ENCODE data around the gene PARD3.

DNA sequence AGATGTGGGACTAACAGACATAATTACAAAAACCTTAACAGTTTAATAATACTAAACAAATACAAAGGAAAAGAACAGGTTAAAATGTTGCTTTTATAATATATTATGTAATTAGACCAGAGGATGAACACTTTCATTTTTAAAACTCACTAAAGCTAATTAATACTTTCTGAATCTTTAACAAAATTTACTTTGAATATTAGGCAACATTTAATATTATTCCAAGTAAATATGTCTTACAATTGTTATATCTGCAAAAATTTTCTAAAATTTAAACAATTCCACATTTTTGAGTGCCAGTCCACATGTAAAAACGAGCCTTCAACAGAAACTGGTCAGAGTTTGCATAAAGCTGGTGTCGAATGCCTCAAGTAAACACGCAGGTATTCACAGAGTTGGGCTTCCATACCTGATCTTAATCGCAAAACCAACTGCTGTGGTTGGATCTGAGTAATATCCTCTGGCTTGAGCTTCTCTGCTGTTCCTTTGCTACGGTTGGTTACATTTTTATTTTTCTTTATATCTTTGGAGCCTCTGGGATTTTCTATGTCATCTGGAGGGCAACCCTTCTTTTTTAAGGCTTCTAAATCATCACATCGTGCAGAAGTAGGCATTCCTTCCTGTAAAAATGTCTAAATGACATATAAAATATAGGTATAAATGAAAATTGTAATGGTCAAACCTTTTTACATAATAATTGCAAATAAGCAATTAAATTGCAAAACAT is 28.5 kb downstream of the ITGB1 start:
- PRO-cap: no peak

GRCh38 chr10:32937800-32938460 is 20.1 kb downstream of the ITGB1 start:
- PRO-cap: no peak

DNA sequence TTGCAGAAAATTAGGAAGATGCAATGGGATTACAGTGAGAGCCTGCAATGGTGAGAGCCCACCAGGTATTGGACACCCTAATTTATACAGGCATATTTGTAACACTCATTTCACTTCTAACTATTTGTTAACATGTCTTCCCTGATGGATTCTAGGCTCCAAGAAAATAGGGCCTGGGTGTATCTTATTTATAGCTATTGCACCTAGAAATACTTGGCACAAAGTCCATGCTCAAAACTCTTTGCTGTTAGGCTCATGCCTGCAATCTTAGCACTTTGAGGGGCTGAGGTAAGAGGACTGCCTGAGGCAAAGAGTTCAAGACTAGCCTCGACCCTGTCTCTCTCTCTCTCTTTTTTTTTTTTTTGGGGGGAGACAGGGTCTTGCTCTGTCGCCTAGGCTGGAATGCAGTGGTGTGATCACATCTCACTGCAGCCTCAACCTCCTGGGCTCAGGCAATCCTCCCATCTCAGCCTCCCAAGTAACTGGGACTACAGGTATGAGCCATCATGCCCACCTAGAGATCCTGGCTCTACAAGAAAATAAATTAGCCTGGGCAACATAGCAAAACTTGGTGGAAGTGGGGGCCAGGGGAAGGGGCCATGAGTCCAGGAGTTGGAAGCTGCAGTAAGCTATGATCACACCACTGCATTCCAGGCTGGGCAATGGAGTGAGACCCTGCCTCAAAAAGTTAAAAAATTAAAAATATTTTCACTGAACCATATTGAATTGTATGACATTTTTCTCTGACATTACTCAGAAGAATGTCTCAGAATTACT is 15.5 kb downstream of the ITGB1 start:
- PRO-cap: no peak

- PRO-cap: no peak
These were observed 1.8 kb downstream of the ITGB1 start for GRCh38 chr10:32956057-32956740.

DNA sequence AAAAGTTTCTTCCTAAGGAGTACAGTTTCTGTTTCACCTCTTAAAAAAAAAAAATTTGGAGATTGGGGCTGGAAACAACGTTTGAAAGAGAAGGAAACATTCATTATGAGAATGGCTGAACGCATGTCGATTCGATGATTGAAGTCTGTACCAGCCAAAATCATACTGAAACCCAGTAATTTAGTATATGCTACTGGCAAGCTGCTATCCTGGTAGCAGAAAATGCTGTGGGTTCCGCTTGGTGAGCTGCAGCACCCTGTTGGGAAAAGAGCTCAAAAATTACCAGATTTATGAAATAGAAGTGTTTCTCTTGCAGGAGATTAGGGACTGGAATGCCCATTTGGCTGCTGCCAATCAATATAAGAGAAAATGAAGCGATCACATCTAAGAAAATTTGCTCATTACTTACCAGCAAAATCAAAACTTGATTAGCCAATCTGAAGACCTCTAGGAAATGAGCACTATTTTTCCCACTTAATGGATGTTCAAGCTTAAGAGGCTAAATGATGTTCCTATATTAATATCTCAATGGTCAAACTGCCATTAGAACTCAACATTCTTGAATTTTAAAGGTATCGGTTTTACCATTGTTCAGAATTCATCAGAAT is 1.1 kb upstream of the ITGB1 start:
- PRO-cap: no peak

DNA sequence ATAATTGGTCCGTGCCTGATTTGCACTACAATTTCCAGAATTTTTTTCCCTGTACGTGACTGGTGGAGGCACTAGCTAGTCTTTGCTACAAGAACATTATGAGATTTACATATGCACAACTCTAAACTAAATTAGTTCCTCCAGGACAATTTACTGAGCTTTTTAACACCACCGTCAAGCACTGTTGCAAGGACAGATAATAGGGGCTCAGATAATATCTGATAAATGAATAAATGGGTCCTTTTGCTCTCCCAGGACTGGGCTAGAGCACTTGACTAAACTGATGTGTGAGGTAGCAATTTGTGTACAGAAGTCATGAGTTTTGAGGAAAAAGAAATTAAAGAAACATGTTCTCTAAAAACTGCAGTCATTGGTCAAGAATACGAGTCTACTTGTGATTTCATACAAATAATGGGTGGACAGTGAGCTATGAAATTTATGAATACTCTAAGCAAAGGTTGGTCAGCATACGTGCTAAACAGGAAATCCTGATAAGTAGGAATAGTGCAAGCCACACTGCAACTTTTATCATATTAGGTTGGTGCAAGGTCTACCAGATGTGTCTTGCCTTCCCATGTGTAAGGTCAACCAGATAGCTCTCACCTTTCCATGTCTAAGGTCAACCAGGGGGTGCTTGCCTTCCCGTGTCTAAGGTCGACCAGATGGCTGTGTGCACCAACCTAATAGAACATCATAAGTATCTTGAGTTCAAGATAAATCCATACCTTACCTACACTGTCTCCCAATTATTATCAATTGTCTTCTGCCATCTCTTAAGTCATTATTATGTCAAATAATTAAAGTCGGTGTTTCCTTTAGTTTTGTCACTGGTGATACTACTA is 1.9 kb upstream of the ITGB1 start:
- PRO-cap: no peak

GRCh38 chr10:32970892-32971382 is 12.9 kb upstream of the ITGB1 start:
- PRO-cap: no peak

DNA sequence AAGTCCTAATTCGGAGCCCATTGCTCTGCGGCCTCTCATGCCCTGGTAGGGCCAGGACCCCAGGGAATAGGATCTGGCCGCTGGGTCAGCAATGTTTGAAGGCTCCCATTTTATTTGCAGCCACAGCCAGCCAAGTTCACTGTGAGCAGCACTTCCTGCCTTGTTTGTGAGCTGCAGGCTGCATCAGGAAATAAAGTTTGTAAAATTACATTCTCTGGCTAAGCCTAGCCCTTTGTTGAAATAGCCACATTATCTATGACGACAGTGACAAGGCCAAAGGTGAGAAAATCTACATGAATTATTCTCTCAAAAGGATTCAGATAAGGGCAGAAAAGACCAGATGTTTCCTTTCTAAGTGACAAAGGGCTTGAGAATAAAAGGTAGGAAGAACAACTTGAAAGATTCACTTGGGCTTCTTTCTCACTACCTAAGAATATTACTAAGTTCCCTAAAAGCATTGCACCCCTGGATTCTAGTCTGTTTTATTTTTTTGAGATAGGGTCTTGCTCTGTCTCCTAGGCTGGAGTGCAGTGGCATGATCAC is 23.8 kb upstream of the ITGB1 start:
- PRO-cap: no peak

GRCh38 chr10:33005079-33006292 is 47.5 kb upstream of the ITGB1 start:
- PRO-cap: no peak

- PRO-cap: no peak
These were observed 148.3 kb downstream of the NRP1 start for GRCh38 chr10:33185998-33186652.

DNA sequence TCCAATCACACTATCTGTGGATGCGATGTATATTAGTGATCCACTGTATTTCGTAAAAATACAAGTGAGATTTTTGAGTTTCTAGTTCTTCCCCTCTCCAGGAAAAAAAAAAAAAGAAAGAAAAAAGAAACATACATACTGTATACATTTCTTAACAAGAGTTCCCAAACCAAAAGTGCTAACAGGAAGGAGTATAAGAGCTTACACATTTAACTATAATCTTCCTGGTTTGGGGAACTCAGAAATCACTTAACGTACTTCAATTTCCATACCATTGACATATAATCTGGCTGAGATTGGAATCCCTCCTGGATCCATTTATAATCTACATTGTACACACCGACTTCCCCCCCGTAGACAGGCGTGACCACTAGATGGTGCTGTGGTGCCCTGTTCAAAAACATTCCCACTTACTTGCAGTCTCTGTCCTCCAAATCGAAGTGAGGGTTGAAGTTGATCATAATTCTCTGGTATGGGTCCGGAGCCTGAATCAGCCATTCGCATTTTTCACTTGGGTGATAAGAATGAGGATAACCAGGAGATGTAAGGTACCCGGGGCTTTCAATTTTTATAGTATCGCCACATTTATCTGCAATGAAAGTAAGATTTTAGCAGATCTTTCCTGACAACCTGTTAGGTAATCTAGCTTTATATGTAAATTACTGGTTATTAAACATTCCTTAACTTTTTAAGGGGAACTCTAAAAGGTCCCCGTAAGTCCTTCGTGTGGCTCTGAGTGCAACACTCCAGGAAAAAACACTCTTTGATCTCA is 4.0 kb downstream of the NRP1 start:
- PRO-cap: no peak

- PRO-cap: no peak
These were observed 2.2 kb downstream of the NRP1 start for GRCh38 chr10:33332066-33332848.

DNA sequence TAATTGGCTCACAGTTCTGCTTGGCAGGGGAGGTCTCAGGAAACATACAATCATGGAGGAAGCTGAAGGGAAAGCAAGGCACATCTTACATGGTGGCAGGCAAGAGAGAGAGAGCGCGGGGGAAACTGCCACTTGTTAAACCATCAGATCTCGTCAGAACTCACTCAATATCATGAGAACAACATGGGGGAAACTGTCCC is 344.2 kb upstream of the NRP1 start:
- PRO-cap: no peak

GRCh38 chr10:34470385-34470589 is 344.8 kb downstream of the PARD3 start:
- PRO-cap: no peak

DNA sequence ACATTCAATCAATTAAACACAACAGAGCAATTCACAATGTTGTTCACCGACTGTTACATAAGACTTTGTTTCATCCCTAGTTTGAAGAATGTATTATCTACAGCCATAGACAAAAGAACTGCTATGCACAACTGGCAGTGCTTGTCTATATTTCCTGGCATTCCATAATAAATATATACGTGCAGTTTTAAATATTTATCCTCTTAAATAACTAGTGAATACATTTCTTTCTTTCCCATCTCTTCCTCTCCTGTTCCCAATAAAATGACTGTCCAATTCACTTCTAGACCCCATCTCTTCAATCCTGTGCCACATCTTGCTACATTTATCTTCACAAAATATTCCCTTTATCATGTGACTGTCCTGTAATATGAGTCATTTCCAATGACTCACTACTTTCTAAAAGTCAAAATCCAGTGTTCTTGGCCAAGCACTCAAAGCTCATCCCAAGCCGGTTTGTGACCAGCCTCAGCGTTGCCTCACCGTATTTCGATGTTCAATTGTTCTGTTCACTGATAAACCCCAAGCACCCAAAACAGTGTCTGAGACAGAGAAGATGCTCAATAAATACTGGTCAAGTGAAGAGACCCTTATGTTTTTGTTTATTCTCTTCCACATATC is 104.8 kb downstream of the PARD3 start:
- PRO-cap: no peak

GRCh38 chr10:34801023-34801445 is 14.1 kb downstream of the PARD3 start:
- PRO-cap: no peak

DNA sequence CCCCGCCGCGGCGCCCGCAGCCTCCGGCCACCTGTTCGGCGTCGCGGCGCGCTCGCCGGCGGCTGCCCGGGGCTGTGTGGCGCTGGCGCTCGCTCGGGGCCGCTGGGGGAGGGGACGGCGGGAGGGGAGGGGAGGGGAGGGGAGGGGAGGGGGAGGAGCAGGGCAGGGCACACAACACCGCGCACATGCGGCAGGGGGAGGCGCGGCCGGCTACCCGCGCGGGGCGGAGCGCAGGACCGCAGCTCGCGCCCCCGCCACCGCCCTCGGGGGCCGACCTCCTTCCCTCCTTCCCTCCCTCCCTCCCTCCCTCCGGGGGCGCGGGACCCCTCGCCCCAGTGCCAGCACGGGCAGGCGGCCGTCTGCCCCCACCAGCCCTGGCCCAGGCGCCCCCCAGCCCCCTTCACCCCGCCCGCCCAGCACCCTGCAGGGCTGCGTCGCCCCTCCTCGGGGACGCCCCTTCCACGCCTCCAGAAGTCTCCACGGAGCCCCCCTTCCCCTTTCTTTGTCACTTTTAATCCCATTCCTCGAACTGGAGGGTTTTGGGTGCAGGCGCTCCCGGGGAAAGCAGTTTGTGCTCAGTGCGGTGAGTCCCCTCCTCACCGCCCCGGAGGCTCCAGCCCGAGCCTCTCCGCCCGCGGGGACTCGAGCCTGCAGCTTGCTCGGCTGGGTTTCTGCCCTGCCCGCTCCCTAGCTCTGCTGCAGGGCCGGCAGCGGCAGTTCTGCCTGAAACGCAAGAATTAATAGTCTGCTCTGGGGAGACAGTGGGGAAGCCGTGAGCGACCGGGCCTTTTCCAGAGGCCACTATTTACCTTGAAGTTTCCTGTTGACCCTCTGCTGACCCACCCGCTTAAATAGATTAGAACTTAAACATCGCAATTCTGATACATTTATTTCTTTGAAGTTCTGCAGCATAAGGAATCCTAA is at the start of gene PARD3:
PARD3 (minus strand) TSS at position 78 of the 924 bp plus-strand sequence.
- PRO-cap: no peak

DNA sequence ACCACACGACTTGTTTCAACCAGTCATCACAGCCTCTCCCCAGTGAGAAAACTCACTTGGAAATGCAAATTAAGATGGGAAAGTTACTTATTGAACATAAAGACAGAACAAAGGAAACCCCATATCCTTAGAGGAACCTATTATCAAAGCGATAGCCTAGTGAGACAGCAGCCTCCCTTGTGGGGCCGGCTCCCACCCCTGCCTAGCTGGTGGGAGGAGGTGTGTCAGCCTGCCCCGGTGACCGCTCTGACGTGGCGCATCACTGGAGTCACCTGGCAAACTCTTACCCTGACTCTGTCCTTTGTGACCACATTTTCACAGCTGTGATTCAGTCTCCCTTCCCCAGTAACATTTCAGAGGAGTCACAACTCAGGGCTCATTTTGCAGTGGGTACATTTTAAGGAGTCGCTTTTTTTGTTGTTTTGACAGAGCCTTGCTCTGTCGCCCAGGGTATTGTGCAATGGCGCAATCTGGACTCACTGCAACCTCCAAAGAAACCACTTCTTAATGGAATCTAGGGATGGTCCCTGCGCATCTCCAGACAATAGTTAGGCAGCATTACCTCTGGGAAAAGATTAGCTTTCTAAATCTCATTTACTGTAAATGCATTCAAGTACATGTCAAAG is 126.7 kb upstream of the PARD3 start:
- PRO-cap: no peak

DNA sequence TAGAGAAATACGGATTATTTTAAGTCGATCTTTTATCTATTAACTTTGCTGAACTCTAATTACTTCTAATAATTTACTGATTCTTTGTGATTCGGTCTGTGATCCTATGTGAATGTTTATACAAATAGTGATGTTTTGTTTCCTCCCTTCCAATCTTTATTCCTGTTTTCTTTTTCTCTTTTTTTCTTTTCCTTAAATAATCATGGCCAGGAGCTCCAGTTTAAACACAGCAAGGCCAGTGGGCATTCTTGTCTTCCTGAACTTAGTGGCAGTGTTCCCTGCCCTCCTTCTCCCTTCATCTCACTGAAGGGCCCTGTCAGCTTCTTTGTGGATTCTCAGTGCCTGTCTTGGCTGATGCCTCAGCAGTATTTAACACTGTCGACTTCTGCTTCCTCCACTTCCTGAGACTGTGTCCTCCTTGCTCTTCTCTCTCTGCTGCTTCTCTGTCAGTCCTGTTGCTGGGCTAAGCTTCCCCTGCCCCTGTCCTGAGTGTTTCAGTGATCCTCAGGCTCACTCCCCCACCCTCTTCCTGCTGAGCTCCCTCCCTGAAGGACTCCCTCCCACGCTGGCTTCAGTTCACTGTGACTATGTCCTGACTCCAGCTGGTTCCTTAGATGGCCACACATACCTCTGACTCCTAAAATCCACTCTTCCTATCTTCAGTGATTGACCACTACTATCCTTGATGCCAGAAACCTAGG is 64.8 kb downstream of the CREM start:
- PRO-cap: no peak

DNA sequence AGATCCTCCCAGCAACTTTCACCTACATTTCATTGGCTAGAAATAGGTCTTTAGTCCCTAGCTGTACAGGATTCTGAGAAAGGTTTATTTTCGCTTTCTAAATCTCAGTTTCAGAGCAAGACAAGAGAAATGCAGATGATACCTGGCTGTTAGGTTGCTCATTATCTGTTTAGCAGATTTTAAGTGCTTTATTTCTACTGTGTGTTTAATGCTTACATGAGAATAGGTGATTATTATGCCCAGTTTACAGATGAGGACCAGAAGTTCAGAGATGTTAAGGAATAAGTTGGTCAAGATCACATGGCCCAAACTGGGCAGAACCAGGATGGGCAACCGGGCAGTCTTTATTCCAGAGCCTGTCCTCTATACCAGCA is 82.1 kb downstream of the CREM start:
- PRO-cap: no peak

Data from peritoneum (tissue), 1 donor.